BE2C (cell line): ENCODE measurements around a stretch of chr6.

- RRBS: no CpG with 5 or more reads among the region's 18 CpGs
Observed at GRCh38 chr6:46325277-46326106, 154.7 kb upstream of the ENPP5 start.

DNA sequence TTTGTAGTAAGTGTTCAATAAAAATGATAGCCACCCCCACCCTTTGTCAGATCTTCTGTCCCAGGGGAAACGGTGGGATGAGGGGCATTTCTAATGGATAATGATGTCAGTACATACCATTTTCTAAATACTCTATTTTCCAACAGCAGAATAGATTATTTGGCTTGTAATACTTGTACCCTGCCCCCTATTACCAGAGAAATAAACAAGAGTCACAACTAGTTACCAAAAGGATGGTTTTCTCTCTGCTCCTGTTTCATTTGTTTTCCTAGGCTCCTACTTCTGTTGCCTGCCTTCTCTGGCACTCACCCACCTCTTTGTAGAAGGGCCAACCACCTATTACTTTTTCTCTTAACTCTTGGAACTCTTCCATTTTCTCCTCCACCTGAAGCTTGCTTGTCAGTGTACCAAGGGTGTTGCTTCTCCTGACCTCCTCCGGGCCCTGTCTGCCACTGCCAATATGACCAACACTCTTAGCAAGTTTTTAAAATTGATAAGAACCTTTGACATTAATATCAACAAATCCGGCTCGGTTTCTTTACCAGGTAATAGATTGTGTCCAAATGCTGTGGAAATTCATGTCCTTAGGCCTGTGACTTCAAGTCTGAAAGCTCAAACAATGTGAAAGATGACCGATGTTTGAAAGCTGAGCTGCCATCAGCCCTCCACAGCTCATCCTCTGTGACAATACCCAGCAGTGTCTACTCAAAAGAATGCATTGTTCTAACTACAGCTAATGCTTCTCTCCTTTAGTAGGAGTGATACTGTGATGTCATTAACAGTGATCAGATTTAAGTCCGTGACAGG, 97.6 kb downstream of the RCAN2 start:
- RRBS: 7% methylated on average over 1 of the region's 6 CpGs

- RRBS: no CpG with 5 or more reads among the region's 4 CpGs
Observed at GRCh38 chr6:46506141-46506600, 14.9 kb upstream of the RCAN2 start.

GRCh38 chr6:46511301-46511925, 20.2 kb upstream of the RCAN2 start:
- RRBS: no CpG with 5 or more reads among the region's 10 CpGs

DNA sequence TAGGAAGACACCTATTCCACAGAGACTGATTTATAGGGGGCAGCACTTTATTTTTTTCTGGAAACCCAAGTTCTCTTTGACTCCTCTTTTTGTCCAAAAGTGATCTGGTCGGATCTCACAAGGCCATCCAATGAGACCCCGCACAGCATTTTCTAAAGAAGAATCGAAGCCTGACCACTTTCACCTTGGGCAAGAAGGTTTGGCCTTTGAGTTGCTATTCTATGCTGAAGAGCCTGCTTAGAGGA, 11.2 kb upstream of the TDRD6 start:
- RRBS: no CpG with 5 or more reads among the region's 3 CpGs

DNA sequence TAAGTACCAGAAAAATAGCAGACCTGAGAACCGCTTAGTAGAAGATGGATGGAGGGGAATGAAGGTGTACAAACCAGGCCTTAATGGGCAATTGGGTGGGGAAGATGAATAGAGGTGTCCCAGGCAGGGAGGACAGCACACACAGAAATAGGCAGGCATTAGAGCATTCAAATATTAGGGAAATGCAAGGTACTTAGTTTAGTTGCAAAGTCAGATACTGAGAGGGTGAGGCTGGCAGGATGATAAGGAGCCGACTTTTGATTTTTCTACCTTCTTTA, 31.1 kb upstream of the ADGRF5 start:
- RRBS: no CpG with 5 or more reads among the region's 2 CpGs

DNA sequence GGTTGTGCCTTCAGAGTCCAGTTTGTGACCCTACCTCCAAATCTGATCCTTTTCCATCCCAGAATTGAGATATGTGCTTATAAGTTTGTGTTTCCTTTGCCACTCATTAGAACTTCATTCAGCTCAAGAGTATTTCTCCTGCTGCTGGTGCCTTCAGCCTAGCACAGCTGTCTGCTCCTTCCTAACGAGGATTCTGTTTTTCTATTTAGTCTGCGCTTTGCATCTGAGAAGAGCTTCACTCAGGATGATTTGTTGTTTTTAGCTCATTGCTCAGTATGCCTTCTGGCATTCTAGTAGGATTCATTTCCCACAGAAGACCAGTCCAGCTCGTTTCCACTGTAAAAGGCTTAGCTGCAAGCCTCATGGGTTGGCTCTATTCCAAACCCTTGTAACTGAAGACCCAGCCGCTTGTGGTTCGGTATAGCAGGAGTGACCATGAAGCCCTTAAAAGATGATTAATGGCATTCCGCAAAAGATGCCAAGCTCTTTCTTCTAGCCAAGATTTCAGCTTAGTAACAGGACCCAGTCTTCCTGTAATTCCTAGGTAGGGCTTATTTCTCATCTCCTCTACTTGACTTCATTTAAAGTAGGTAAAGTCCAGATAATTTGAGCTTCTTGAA, 7.3 kb downstream of the ADGRF1 start:
- RRBS: no CpG with 5 or more reads among the region's 6 CpGs

- RRBS: no CpG with 5 or more reads among the region's 6 CpGs
Observed at GRCh38 chr6:47044147-47044918, 2.2 kb upstream of the ADGRF1 start.

DNA sequence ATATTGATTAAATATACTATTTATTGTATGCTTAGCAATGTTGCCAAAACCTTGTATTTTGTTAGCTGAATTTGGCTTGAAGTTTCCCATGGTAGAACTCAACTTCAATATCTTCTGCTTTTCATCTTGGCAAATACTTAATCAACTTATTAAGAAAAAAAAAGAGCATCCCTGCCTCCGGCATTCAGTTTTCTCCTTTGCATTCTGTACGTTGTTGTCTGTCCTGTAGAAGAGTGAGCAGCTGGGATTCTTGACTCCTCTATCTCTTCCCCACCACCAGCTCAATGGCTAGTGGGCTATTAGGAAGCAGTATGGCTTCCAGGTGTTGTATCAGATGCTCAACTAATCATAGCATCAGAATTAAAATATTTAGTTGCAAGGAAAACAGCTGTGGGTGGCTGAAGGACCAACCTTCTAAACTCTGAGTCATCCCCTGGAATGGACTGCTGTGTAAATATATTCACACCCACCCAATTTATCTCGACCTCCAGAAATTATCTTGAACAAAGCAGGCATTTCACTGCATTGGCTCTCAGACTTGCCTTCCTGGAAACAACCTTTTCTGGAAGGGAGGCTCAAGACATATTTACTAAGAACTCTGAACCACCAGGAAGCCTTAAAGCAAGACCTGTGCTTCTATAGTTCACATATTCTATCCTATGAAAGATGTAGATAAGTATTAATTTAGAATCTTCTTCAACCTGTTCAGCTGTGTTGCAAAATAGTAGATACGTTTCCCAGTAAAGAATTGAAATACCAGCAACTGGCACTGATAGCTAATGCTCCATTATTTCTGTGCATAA, 57.2 kb upstream of the CD2AP start:
- RRBS: no CpG with 5 or more reads among the region's 4 CpGs

DNA sequence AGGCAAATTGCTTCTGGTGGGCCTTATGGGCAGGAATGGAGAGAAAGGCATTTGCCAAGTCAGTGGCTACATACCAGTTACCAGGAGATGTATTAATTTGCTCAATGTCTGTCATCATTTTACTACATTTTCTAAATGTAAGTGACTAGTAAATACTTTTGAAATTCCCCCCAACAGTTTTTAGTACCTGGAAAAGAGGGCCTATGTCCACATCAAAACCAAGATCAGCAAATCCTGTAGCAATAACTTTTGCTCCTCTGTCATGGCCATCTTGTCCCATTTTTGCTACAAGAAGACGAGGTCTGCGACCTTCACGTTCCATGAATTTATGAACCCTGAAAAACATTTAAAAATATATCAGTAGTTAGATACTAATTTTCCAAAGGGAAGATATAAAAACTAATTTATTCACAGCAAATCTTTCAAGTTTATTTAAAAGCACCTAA, 23.0 kb downstream of the MMUT start:
- RRBS: no CpG with 5 or more reads among the region's 3 CpGs

DNA sequence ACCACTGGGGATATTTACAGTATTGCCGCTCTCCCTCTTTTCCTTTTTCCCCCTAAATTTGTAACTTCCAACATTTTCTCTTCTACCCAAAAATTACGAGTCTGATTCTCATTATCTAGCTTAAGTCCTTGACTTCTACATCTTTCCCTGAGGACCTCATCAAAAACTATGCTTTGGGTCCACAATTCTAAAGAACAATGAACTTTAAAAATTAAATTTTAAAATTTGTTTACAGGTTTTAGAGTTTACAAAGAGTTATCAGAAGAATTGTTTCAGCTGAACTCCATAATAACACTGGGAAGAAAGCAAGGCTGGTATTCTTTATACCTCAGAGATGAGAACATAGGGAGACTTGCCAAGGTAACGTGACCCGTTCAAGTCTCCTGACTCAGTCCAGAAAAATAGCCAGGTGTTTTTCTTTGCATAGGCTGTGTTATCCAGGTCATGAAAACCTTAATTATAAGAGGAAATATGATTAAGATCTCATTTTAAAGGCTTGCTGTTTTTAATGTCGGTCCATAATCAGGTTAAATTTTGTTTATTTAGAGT, 8.6 kb upstream of the C6orf141 start:
- RRBS: no CpG with 5 or more reads among the region's 5 CpGs

GRCh38 chr6:49556370-49556862, 5.9 kb downstream of the C6orf141 start:
- RRBS: no CpG with 5 or more reads among the region's 1 CpG

DNA sequence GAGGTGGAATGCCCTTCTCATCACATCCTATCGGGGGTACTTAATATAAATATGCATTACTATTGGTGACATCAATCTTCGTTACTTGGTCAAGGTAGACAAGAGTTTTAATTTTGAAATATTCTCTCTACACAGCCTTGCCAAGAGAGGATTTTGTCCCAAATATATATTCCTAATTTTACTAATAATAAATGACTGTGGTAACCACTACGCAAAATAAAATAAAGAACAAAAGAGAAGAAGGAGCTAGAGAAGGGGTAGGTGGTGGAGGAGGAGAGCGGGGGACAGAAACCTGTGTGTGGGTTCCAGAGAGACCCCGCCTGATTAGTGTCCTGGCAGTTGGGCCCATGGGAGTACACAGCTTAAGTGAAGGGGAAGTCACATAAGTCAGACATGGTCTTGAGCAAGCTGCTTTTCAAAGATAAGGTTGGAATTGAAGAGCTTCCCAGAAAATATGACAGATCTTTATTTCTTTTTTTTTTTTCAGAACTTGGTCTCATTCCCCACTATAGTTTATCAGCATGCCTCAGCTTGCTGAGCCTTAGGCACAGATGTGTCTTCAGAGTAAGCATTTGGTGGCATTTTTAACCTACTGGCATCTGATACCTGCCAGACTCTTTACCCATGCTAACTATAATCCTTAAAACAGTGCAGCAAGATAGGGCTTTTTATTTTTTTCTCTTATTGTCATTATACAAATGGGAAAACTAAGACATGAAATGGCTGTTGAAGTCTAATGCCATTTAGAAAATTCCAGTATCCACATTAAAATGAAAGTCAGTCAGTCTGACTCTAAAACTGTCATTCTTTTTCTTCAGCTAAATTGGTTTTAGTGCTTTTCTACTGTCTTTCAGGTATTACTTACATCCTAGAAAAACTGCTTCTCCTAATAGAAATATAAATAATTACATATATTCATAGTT, 9.7 kb upstream of the RHAG start:
- RRBS: no CpG with 5 or more reads among the region's 5 CpGs

DNA sequence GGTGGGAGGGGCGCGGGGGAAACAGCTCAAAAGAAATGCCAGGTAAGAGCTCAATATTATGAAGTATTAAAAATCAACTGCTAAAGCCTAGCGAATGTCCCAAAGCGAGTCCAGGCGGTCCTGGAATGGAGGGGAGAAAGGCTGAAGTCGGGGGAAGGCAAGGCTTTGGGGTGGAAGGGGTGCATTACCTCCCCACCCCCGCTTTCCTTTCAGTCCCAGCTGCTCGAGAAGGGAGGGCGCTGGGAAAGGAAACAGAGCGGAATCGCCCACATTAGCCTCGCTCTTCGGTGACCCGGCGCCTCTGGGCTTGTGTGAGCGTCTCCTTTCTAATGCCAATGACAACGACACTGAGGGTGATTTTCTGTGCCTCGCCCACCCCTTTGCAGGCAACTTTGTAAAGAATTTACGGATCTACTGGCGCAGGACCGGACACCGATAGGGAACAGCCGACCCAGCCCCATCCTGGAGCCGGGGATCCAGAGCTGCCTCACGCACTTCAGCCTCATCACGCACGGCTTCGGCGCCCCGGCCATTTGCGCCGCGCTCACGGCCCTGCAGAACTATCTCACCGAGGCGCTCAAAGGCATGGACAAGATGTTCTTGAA, 24.1 kb downstream of the TFAP2B start:
- RRBS: 97% methylated on average over 10 of the region's 36 CpGs

- RRBS: no CpG with 5 or more reads among the region's 2 CpGs
Observed at GRCh38 chr6:51049885-51050707, 231.4 kb downstream of the TFAP2B start.

GRCh38 chr6:51494847-51495675, 592.4 kb downstream of the PKHD1 start:
- RRBS: no CpG with 5 or more reads among the region's 8 CpGs

GRCh38 chr6:52505418-52505999, 71.4 kb downstream of the TRAM2 start:
- RRBS: no CpG with 5 or more reads among the region's 12 CpGs

GRCh38 chr6:52521949-52522455, 54.9 kb downstream of the TRAM2 start:
- RRBS: no CpG with 5 or more reads among the region's 8 CpGs

- RRBS: no CpG with 5 or more reads among the region's 2 CpGs
Observed at GRCh38 chr6:52555949-52556148, 21.0 kb downstream of the TRAM2 start.